Cardiac septum (tissue), 1 donor: ENCODE data around the gene H2BC21.

DNA sequence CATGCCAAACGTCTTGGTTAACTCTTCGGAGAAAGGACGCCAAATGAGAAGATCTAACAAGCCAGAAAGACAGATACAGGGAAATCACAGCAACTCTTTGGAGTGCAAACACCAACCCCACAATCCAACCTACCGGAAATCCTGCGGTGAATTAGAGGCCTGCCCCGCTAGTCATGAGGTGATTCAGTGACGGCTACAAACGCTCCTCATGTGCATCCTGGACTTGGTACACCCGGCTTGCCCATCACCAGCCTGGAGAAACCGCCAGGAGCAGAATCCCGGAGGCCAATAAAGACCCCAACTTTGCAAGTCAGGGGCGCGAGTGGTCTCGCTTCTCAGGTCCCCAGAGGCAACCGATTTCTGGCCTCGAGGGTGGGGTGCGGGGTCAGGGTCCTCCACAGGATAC, 752 bp downstream of the NBPF9 start:
- PRO-cap, result unidirectional peak, plus-strand start at position 181 of the sequence

DNA sequence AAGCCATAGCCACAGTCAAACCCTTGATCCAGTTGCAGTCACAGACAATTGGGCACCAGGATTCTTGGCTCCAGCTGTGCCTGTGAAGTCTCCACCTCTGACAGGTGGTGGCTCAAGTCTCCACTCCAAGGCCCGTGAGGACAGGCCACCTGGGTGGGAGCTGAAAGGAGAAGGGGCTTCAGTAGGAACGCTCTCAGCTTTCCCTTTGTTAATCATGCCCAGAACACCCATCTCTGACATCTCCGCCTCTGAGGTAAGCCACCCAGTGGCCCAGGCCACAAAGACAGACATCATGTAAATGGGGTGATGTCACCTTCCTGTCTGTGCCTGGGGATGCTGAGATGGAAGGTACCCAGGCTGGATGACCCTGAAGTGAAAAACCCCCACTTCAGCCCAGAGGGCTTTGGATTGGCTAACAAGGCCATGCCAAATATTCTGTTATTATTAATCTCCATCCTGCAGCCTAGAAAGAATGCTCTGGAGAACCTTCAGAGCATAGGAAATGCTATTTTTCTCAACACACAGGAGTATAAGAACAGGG, 10.3 kb upstream of the NBPF9 start:
- PRO-cap, result no peak

- PRO-cap, result unidirectional peak, minus-strand start at chr1:149240707
Observed at GRCh38 chr1:149240582-149240918, 137.2 kb upstream of the NBPF9 start.

- PRO-cap, result no peak
Observed at GRCh38 chr1:149428335-149428646, 37.9 kb downstream of the NOTCH2NLC start.

- PRO-cap, result no peak
Observed at GRCh38 chr1:149607698-149608398, 24.2 kb downstream of the PPIAL4C start.

DNA sequence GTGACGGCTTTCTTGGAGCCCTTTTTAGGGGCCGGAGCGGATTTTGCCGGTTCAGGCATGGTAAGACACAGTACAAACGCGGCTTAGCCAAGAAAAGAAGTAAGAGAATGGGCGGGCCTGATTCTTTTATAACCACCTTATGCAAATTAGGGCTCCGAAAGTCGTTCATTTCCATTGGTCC, at the start of gene H2BC21:
TSS of gene H2BC21 (minus strand) at position 101 of the 181 bp plus-strand sequence.
- PRO-cap, result bidirectional peak, plus-strand start outside the sequence, minus-strand start at position 101 of the sequence

- PRO-cap, result no peak
Observed at GRCh38 chr1:149926955-149927558, 546 bp downstream of the SF3B4 start.

- PRO-cap, result unidirectional peak, minus-strand start at chr1:149943170
Observed at GRCh38 chr1:149942661-149943751, 6.3 kb upstream of the MTMR11 start.

- PRO-cap, result no peak
Observed at GRCh38 chr1:149981079-149981599, 29.4 kb downstream of the OTUD7B start.

GRCh38 chr1:150022360-150022765, 11.8 kb upstream of the OTUD7B start:
- PRO-cap, result no peak

GRCh38 chr1:150110298-150110754, 39.4 kb upstream of the PLEKHO1 start:
- PRO-cap, result no peak

DNA sequence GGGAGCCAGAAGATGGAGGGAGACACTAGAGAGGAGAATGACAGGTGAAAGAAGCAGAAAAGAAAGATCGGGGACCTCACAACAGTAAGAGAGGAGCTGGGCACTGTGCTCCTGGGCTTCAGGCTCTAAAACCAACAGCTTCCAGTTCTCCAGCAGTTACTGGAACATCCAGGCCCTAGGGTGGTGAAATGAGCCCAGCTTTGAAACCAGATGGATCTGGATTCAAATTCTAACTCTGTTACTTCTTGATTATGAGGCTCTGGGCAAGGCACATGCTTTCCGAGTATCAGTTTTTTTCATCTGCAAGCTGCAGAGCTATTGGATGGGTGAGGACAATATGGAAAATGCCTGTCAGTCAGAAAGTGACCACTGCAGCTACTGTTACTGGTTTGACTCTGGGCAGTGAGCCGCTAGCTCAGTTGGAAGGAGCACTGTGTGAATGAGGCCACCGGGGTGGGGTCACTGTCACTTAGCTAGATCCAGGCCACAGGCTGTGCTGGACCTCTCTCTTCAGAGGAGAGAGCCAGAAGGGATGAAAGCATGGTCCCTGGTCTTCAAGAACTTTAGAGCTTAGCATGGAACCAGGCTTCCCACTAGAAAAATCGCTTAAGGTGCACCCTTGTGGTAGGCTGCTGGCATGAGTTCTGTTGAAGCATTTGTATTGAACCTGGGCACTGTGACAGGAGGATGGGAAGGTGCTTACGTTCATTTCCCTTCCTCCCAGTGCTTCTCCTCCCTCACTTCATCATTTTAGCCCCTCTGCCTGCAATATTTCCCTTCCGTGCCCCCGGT, 12.2 kb downstream of the PLEKHO1 start:
- PRO-cap, result bidirectional peak, plus-strand start at position 468 of the sequence, minus-strand start at position 161 of the sequence

DNA sequence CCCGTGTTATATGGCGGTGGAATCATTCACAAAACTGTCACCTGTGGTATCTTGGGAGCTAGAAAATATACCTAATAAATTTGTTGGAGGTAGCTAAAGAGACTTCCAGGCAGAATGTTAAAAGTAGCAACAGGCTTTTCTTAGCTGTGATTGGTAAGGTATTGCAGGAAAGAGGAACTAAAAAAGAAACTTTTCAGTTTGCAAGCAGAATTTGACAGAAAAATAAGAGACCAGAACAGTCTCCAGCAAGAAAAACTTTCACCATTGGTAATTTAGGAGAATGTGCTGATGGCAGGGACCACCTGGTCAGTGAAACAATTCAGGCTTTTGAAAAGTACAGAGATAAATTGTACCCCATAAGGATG, 15.6 kb downstream of the PLEKHO1 start:
- PRO-cap, result no peak

DNA sequence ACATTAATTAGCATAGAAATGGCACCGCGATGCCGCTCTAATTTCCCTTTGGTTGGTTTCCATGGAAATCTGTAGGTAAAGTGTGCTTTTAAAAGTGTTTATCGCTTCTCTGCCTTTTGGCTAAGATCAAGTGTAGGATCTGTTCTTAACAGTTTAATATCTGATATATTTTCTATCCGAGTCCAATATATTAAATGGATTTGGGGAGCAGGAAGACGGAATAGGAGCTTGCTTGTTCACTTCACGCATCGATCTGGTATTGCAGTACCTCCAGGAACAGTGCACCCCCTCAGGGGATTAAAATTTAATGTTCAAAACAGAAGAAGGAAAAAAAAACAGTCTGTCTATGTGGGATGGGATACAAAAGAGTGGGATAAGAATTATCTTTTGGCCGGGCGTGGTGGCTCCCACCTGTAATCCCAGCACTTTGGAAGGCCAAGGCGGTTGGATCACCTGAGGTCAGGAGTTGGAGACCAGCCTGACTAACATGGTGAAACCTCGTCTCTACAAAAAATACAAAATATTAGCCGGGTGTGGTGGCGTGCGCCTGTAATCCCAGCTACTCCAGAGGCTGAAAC, 1.0 kb upstream of the ANP32E start:
- PRO-cap, result no peak

- PRO-cap, result no peak
Observed at GRCh38 chr1:150259171-150259631, 1.6 kb downstream of the CA14 start.

DNA sequence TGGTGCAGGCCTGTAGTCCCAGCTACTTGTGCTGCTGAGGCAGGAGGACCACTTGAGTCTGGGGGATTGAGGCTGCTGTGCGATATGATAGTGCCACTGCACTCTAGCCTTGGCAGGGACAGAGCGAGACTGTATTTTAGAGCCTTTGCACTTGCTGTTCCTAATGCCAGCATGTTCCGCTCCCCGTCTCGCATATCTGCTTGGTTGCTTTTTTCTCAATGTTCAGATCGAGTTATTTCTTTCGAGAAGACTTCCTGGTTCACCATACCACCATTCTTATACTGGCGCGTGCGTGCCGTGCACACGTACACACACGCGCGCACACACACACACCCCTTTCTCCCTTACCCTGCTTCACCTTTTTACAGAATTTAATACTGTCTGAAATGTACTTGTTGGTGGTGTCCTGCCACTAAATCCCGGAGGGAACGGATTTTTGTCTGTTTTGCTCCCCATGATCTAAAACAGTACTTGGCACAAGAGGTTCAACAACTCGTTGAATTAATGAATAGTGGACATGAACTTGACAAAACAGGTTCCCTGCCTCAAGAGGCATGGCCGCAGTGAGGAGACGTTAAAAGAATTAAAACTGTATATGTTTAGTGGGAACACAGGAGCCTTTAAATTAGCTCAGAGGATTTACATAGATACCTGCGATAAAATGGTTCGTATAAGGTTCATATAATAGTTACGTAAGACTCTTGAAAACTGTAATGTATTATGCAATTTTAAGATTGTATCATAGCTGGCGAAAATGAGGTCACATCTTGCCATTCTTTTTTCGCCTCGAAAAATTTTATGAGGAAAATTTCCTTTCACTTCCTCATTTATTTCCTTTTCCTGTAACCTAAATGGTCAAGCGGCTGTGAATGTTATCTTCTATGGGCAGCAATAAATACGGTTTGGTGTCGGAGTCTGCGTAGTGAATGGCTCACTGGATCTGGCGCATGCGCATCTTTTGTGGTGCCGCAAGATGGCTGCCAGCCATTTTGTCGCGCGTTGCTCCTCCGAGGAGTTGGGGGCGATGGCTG, 897 bp upstream of the RPRD2 start:
- PRO-cap, result bidirectional peak, plus-strand start at position 964 of the sequence, minus-strand start at position 896 of the sequence

DNA sequence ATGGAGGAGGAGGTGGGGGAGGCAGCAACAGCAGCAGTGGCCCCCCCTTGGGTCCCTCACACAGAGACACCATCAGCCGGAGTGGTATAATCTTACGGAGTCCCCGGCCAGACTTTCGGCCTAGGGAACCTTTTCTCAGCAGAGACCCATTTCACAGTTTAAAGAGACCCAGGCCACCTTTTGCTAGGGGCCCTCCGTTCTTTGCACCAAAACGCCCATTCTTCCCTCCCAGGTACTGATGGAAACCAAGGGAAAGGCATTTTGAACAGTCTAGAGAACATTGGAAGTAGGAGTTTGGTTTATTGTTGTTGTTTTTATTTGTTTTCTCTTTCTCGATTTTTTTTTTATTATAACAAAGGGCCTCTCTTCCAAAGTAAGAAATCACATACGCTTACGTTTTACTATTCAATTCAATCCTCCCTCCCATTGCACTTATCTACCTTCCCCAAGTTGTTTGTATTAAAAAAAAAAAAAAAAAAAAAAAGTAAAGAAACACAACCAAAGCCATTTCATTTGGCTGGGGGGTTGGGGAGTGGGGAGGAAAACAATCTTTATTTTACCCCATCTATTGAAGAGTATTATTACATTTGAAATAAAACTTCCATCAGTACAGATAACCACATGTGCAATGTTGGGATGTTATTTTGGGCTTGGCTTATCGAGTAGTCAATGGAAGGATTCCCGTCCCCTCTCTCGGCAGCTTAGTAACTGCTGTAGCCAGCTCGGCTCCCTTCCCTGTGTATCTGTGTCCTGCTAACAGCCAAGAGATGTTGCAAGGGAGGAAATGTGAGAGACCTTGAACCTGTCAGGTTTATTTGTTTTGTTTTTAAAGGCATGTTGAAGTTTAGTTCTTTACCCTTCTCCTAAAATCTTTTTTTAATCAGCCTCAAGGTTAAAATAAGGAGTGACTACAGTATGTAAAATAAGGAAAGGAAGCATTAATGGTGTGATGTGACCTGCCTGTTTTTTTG, 13.8 kb upstream of the TARS2 start:
- PRO-cap, result no peak

GRCh38 chr1:150504173-150505059, 3.5 kb upstream of the ECM1 start:
- PRO-cap, result no peak

DNA sequence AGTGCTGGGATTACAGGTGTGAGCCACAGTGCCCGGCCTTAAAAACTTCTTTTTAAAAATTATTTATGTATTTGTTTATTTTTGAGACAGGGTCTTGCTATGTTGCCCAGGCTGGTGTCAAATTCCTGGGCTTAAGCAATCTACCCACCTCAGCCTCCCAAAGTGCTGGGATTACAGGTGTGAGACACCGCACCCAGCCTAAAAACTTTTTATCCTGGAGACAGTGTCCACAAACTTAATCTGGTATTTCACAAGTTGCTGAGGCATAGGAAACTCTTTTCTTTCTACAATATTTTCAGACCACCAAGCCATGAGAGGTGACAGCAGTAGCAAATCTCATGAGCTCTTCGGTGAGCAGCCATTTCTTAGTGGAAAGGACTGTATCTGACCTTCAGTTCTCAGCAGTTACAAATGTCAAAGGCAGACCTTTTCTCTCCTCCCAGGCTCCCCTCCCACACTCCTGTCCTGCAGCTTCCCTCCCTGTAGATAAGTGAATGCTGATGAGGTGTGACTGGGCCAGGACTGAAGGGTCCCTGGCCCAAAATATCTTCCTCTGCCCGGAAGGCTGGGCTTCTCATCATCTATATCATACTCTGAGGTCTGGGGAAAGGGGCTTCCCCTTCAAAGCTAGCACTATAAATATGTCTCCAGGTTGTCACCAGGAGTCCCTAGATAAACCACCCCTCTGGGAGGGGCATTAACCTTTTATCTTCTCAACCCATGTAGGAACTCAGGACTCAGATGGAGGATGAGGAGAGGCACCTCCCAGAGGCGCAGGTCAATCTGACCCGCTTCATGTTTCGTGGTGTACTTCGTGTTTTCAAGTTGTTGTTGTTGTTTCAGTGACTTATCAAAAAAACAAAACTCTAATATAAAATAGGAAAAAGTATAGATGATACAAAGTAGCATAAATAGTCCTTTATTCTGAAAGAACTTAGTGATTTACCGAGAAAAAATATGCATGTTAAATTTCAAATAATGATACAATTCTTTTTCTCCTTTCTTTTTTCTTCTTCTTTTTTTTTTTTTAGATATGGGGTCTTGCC, 3.7 kb upstream of the ADAMTSL4 start:
- PRO-cap, result no peak

DNA sequence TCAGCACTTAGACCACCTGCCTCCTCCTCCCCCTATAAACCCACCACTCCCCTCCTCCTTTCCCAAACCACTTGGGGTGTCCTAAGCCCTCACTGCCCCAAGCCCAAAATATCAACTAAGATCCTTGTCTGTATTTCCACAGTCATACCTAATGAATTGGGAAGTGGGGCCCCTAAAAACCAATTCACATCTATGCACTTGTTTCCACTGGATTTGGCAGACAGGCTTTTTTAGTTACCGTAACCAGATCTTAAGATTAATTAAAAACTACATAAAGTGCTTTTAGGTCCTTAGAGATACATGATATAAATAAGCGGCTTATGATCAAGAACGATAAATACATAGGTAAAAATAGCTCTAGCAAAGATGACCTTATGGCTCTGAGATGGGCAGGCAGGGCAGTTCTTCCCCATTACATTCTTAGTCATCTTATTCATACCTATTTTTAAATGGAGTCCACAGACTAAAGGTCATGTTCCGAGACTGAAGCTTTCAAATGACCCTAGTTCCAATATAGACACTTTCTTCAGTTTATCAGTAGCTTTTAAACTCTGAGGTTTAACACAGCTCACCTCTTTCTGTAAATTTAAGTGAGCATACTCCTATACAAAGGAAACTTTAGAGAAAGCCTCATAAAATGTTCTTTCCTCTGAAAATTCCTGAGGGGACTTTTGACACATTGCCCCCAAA, 4.4 kb downstream of the MCL1 start:
- PRO-cap, result bidirectional peak, plus-strand start at position 495 of the sequence, minus-strand start at position 307 of the sequence